CMK (cell line): ENCODE data around the gene TMOD2.

DNA sequence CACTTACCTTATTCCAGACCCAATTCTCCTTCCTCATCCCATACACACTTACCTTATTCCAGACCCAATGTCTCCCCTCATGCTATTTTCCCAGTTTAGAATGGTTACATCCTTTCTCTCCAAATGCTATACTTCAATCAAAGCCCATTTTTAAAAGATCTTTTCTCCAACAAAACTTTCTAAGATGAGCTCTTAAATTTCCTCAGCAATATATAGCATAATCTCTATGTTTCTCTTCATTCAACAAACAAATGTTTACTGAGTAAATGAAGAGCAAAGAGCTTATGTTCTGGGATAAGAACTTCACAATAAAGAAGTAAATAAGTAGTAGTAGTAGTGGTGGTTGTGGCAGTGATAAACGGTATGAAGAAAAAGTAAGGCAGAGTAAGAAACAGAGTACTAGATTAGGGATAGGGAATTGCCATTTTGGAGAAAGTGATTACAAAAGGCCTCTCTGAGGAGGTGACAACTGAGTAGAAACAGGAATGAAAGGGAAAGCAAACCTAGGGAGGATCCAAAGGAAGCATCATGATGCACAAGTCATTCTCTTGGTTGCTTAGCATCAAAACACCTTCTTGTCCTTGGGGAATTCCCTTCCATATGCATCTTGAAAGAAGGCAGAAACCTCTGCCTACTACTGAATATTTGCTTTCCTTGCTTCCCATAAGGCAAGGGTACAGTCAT is 24.3 kb downstream of the GABPB1 start:
- RRBS = no CpG with 5 or more reads among the region's 1 CpG

- RRBS = no CpG with 5 or more reads among the region's 2 CpGs
These were observed 17.1 kb downstream of the USP8 start for GRCh38 chr15:50441343-50441645.

- RRBS = no CpG with 5 or more reads among the region's 5 CpGs
These were observed 57.4 kb downstream of the USP8 start for GRCh38 chr15:50481400-50482256.

DNA sequence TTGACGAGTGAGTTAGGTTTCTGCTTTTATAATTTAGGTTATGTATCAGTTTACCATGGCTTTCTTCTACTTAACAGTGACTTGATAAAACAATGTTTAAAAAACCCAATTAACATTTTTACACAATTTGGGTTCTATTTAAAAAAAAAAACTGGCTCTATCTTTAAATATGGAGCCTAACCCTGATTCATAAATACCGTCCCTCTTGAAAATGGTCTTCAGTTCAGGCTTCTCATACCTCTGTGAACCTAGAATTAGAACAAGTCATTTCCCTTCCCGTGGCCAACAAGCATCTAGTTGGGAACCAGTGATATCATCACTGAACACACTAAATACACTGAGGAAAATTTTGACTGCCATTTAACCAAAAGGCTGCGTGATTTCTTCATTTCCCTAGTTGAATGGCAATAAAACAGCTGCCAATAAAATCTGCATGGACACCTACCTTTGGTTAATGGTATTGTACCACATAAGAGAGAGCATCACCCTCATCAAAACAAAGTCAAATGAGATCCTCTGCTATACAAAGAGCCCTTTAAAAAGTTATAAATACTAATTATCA is 14.5 kb upstream of the USP50 start:
- RRBS = no CpG with 5 or more reads among the region's 4 CpGs

DNA sequence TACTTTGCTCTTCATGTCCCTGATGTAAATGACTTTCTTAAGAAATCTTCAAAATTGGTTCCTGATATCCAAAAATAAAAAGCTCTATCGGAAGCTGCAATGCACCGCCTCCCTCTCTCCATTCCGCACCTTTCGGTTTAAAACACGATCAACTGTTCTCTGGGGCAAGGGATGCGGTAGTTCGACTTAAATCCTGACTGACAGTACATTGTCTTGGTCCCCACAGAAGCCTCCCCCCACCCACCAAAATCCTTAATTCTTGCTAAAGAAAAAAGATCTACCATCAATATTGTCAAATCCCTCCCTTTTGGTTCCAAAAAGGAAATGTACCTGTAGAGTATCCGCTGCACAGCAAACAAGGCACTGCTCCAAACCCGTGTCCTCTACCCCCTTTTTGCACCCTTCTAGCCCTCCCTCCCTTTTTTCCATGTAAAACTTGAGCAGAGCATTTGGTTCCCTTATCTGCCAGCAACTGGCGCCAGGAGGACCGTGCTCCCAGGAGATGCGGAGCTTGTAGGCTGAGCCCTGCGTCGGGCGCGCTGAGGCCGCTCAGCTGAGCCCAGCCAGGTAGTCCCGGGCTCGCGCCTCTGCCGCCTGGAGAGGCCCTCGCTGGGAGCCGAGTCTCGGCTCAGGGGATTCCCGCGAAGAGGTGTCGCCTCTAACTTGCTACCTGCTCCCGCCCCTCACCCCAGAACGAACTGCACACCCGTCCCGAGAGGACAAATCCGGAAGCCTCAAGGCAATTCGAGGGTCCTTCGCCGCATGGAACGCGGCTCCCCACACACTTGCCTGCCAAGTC is 727 bp downstream of the TRPM7 start:
- RRBS = 10% methylated on average over 4 of the region's 37 CpGs

DNA sequence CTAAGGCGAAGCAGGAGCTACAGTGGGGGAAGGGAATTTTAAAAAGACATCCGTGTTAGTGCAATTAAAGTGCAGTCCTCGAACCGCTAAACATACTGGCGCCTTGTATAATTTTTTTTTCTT is 694 bp downstream of the SPPL2A start:
- RRBS = no CpG with 5 or more reads among the region's 5 CpGs

DNA sequence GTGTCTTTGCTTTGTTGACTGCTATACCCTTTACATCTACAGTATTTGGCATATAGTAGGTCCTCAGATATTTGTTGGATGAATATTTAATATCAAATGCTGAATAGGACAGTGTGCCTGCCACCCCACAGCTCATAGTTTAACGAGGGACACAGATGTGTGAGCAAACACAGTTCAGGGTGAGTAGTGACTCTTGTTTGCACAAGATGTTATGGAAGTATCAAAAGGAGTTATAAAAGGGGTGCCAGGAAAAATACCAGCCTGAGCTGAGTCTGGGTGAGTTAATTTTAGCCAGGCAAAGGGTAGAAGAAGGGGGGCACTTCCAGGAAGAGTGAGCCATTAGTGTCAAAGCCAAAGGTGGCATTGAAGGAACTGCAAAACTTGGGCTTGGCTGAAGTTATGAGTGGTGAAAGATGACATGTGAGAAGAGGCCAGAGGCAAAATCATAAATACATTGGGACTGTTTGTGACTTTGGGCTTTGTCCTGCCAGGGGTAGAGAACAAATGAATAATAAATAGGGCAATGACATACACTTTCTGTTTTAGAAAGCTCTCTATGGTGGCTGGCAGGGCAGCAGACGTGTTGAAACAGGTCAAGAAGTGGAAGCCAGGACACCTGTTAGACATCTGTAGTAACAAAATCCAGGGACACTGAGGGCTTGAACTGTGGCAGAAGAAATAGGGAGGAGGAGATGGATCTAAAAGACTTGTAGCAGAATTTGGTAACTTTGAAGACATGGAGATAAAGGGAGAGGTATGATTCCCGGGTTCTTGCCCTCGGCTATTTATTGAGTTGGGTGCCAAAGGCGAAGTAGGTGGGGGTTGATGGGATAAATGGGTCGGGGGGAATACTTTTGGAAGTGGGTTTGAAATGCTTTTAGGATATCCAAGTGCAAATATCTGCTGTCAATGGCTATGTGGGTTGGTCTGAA is 2.0 kb upstream of the SPPL2A start:
- RRBS = no CpG with 5 or more reads among the region's 6 CpGs

DNA sequence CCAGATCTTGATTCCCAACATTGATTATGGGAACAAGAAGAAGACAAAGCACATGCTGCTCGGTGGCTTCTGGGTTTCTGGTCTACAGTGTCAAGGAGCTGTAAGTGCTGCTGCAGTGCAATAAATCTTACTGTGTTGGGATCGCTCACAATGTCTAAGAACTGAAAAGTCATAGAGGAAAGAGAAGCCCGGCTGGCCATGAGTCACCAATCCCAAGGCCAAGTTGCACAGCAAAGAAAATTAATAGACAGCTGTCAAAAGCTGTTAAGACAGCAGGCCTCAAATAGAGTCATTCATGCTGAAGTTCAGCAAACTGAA is 33.2 kb upstream of the SPPL2A start:
- RRBS = no CpG with 5 or more reads among the region's 3 CpGs

DNA sequence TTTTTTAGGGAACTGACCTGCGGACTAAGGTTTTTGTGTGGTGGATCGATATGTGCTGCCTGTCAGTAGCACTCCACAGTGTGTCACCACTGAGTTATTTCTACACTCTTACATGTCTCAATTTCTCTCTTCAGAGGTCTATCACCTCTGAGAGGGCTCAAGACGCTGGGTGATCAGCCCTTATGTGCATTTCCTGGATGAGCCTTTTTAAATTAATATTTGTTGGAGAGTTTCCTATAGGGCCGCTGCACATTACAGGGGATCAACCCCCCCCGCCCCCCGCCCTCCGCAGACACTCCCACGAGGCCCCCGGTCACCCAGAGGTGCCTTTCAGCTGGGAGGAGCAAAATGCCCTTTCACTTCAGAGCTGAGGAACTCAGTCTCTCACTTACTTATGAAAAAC is 34.5 kb upstream of the AP4E1 start:
- RRBS = no CpG with 5 or more reads among the region's 9 CpGs

DNA sequence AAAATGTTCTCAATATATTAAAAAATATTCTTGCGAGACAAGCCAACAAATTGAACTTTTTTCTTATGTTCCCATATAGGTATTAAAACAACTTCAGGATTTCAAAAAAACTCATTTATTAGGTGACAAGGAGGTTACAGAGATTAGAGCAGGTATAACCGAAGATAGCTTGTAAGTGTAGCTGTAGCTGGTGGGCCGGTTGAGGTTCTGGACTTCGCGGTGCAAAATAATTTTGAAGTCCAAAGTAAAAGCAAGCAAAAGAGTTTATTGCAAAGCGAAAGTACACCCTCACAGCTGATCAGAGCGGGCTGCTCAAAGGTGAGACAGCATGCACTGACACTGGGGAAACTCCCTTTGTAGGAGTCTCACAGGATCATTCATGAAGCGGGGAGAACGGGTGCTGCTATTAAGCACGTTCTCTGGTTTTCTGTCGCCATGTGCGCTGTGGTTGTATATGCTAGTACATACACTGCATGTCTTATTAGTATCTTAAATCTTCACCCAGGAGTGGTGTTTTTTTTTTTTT is 1.6 kb upstream of the AP4E1 start:
- RRBS = no CpG with 5 or more reads among the region's 12 CpGs

DNA sequence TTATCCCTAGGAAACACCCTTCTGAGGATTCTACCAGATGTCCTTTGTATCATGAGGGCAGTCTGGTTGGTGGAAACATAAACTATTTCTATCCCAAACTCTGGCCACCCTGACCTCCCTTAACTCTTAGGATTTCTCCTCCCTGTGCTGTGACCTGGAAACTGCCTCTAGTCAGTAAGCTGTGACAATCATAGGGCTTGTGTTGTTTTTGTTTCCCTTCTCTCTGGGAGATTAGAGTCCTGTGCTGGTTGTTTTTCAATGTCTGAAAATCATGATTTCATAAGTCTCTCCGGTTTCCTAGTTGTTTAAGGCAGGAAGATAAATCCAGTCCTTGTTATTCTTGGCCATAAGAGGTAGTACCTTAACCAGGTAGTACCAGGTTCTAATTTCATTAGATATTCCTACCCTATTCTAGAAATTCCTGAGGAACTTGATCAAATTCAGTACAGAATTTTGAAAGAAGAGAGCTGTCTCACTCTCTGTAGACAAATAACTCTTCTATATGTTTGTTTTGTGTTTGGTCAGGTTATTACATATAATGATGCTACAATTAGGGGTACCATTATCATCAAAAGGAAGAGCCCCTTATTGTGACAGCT is 77.9 kb downstream of the TNFAIP8L3 start:
- RRBS = no CpG with 5 or more reads among the region's 1 CpG

DNA sequence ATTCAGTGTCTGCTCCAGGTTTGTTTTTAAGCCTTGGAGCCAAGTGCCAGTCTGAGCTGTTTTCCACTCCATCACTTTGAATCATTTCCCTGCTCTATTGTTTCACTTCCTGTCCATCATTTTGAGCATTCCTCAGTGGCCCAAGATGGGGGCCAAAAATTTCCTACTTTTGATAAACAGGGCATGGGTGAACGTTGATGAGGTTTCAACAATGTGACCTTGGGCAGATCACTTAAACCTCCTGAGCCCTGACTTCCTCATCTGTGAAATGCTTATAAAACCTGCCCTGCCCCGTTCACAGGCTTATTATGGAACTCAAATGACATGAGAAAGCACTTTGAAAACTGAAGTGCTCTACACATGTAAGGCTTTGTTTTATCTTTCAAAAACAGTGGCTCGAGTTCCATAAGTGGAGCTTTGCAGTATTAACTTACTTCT is 4.3 kb downstream of the CYP19A1 start:
- RRBS = no CpG with 5 or more reads among the region's 3 CpGs

DNA sequence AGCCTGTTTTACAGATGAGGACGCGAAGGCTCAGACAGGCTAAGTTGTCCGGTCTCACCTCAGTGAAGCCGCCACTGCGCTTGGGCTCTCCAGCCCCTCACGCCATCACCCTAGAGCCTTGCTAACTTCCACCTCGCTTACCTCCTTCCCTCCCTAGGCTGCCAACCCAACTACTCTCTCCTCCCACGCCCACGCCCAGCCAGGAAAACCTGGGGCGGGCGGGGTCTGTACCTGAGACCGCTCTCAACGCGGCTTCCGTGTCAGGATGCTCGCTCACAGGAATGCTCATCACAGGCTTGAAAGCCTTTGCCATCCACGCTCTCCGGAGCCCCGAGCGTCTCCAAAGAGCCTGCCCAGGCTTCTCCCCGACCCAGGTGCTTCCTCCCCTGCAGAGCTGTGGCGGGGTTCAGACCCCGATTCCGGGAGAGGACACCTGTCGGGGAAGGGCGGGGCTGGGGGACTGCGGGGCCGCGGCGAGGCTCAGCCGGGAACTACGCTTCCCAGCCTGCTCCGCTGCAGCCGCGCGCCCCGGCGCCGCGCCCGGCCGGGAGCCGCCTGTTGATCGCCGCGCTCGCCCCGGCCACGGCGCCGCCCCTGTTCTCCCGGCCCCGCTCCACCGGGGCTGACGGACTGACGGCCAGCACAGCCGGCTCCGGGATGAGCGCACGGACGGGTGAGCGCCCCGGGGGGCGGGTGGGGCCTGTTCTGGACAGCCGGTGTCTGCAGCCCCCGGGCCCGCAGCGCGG is at the start of gene TMOD2:
Gene TMOD2 (plus strand): TSS at position 558 of the 746 bp plus-strand sequence.
- RRBS = 19% methylated on average over 23 of the region's 69 CpGs

GRCh38 chr15:51751786-51752691 is 642 bp downstream of the TMOD2 start:
- RRBS = 4% methylated on average over 23 of the region's 60 CpGs

DNA sequence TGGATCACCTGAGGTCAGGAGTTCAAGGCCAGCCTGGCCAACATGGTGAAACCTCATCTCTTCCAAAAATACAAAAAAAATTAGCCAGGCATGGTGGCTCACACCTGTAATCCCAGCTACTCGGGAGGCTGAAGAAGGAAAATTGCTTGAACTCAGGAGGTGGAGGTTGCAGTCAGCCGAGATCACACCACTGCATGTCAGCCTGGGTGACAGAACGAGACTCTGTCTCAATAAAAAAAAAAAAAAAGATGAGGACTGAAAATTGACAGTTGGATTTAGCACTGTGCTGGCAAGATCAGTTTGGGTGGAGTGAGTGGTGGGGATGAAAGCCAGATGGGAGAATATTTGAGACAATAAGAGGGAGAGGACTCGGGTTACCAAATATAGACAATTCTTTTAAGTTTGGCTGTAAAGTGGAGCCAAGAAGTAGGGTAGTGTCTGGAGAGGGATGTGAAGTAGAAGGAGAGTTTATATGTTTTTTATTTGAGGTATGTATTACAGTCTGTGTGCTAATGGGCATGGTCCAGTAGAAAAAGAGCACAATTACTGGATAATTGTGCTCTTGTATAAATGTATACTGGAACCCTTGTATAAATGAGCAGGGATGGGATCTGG is 20.4 kb downstream of the TMOD3 start:
- RRBS = no CpG with 5 or more reads among the region's 4 CpGs

- RRBS = no CpG with 5 or more reads among the region's 5 CpGs
These were observed 27.4 kb downstream of the TMOD3 start for GRCh38 chr15:51856639-51857413.

DNA sequence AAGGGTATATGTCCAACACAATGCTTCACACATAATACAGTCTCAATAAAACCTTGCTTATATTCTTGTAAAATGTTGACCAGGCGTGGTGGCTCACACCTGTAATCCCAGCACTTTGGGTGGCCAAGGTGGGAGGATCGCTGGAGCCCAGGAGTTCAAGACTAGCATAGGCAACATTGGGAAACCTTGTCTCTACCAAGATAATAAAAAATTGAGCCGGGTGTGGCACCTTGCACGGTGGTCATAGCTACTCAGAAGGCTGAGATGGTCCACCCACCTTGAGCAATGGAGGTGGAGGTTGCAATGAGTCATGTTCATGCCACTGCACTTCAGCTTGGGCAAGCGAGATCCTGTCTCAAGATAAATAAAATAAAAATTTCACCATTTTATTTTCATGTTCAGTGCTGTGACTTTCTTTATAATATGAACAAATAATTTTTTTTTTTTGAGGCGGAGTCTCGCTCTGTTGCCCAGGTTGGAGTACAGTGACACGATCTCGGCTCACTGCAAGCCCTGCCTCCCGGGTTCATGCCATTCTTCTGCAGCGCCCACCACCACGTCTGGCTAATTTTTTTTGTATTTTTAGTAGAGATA is 12.6 kb downstream of the MAPK6 start:
- RRBS = no CpG with 5 or more reads among the region's 12 CpGs

DNA sequence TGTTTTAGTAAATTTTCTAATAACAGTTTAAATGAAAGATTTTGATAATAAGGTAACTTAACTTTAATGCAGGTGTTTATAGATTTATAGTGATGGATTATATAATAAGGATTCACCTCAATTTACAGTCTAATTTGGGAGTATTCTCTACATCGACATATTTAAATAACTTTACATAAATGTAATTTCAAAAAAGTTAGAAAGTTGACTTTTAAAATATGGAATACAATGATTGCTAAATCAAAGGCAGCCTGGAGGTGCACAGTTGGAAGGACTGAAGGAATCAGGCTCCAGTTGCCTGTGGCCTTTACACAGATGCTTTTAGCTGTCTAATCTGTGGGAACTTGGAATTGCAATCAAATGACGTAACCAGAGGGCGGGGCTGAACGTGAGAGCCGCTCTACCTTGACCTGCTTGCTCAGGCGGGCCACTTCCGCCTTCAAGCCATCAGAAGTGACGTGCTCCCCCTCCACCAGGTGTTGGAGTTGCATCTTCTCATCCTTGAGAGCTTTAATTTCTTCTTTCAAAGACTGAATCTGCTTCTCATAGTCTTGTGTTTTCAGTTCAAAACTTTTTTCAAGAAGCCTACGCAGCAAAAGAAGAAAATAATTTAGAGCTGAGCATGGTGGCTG is 37.7 kb upstream of the GNB5 start:
- RRBS = no CpG with 5 or more reads among the region's 9 CpGs

GRCh38 chr15:52293443-52294228 is 2.0 kb downstream of the MYO5C start:
- RRBS = no CpG with 5 or more reads among the region's 6 CpGs

- RRBS = no CpG with 5 or more reads among the region's 3 CpGs
These were observed 68.8 kb upstream of the MYO5C start for GRCh38 chr15:52364353-52364936.